Right atrium auricular region (tissue), 2 donors: ENCODE measurements around a stretch of chr17.

DNA sequence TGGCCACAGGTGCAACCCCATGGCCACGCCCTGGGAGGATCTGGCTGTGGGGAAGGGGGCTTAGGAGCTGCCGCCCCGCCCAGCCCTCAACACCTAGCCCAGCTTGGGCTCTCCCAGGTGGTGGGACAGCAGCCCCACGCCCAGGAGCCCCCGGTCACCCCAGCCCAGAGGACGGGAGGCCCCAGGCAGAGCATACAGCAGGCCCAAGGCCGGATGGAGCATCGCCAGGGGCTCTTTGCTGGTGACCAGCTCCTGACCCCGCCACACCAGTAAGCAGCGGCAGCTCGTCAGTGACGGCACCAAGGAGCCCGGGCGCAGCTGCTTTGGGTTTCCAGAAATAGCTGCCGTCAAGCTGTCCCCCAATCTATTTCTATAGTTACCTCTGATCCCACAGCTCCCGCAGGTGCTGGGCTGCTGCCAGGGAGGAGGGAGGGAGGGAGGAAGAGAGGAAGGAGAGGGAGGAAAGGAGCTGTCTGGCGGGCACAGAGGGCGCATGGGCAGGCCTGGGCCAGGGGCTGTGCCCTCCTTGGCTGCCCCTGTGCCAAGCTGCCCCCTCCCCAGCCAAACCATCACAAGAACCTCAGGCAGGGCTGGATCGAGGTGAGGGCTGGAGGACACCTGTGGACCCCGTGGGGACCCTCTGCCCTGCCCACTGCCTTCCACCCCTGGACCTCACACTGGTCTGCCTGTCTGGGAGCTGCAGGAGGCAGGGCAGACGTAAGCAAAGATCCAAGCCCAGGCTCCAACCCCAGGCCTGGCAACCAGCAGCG is 10.8 kb upstream of the RASD1 start:
- PRO-cap = no peak
- RAMPAGE, long total RNA, 2 experiments = start-site peak on the minus strand in 2 of 2 experiments, centred at positions 402 to 406 of the sequence, 36 to 56 reads per replicate

- PRO-cap = no peak
- RAMPAGE, long total RNA, 2 experiments = no peak in any of the 2 experiments
Observed at GRCh38 chr17:17527292-17528129, 31.3 kb upstream of the RASD1 start.

- PRO-cap = bidirectional peak, plus-strand start at chr17:17536197, minus-strand start at chr17:17536007
- RAMPAGE, long total RNA, 2 experiments = no peak in any of the 2 experiments
Observed at GRCh38 chr17:17535926-17536457, 39.8 kb upstream of the RASD1 start.

- PRO-cap = no peak
- RAMPAGE, long total RNA, 2 experiments = no peak in any of the 2 experiments
Observed at GRCh38 chr17:17568670-17569130, 22.8 kb downstream of the PEMT start.

DNA sequence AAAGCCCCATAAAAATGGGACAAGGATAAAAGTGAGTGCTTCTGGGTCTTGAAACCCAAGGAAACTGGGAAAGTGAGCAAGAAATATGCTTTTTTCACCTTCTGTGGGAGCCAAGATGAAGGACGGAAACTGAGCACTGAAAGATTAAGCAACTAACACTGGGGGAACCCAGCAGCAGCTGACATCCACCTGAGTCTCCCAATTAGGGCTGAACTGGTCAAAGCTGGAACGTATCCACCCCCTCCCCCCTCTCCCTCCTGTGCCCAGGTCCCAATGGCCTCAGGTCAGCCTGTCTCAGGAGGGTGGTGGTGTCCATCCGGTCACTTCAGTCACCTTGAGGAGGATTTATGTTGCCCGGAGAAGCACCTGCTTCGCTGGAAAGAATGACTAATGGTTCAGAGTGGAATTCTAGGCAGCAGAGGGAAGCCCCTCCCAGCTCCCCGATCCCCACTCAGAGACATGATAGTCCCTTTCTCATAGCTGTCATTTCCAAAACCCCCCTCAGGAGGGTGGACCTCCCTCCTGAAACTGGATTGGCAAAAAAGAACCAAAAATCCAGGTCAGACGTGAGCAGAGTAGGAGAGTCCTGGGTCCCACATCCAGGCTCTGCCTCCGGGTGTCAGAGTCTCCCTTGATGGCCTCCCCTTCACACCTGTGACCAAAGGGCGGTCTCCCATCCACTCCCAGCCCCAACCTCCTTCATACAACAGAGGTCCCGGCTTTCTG is 9.9 kb downstream of the PEMT start:
- PRO-cap = no peak
- RAMPAGE, long total RNA, 2 experiments = no peak in any of the 2 experiments

DNA sequence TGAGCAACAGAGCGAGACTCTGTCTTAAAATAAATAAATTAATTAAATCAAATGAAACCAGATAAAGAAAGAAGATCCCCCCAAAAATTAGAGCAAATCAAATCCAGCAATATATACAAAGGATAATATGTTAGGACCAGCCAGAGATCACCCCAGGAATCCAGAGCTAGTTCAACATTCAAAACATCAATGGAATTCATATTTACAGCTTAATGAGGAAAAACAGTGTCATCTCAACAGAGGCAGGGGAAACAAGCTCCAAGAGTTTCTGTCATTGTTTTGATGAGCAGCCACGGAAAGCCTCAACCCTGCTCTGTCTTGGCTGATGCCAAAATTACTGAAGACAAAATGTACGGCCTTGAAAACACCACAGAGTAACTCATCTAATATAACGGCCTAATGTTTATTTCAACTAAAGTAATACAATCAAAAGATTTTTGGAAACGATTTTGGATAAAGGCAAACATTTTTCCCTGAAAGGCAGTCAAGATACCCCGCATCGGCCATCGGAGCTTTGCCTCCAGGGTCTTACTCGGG is 3.6 kb downstream of the PEMT start:
- PRO-cap = no peak
- RAMPAGE, long total RNA, 2 experiments = no peak in any of the 2 experiments

DNA sequence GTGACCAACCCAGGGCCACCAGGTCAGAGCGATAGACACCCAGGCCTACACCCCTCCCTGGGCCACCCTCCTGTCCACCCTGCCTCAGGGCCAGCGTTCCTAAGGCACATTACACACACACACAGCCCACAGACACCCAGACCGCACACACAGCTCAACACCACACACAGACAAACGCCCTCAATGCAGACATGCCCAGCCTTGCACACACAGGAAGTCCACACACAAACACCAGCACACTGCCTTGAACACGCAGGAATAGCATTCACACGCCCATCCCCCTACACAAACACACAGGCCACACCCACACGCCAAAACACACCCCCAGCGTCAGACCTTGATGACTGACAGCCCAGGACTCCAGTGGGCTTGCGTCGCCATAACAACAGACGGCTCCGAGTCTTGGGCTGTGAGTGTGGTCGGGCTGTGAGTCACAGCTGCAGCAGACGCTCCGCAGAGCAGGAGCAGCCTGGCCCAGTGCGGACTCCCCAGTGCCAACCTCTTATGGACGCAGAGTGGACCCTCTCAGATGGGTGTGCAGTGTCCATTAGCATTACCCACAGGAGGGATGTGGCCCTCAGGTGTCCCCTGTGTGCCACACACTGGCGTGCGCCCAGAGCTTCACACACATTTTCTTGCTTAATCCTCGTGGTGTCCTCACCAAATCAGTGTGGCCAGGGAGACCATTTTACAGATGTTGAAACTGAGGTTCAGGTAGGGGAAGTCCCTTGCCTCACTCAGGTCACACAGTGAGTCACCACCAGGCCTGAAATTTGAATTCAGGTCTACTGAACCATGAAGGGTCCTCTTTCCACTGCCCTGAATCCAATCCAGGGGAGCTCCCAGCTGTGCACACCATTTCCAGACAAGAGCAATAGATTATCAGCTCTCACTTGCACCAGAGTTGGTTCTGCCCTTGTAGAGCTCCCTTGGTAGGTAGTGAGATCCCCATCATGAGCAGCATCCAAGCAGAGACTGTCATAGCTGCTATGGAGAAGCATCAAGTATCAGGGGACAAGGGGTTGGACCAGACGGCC is 17.8 kb upstream of the RAI1 start:
- PRO-cap = unidirectional peak, plus-strand start at position 434 of the sequence
- RAMPAGE, long total RNA, 2 experiments = no peak in any of the 2 experiments

GRCh38 chr17:17683312-17683825 is 2.1 kb downstream of the RAI1 start:
- PRO-cap = no peak
- RAMPAGE, long total RNA, 2 experiments = no peak in any of the 2 experiments

DNA sequence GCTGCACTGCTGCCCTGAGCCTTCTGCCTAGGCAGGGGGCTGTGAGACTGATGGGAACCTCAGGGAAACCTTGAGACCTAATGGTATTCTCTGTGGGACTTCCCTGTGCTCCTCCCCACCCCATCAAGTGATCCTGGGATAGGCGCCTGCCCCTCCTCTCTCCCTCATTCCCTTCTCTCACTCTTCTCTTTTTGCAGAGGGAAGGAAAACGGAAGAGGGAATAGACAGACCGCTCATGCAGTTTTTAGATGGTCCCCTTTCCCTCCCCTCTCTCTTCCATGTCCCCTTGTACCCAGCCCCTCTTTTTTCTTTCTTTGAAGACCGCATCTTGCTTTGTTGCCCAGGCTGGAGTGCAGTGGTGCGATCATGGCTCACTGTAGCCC is 20.0 kb downstream of the RAI1 start:
- PRO-cap = no peak
- RAMPAGE, long total RNA, 2 experiments = no peak in any of the 2 experiments

GRCh38 chr17:17711661-17712346 is 30.5 kb downstream of the RAI1 start:
- PRO-cap = no peak
- RAMPAGE, long total RNA, 2 experiments = no peak in any of the 2 experiments

DNA sequence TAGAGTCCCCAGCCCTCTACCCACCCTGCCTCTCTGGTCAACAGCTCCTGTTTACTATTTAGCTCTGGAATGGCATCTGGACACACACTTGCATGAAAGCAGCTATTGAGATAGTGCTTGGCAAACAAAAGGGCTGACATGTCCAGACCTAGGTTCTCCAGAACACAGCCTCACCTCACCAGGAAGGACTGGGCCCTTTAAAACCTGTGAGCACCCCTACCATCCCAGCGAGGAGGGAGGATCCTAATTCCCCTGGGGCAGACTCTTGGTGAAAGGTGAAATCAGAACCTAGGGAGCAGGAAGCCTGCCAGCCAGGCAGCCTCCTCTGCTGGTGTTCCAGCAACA is 38.8 kb downstream of the RAI1 start:
- PRO-cap = no peak
- RAMPAGE, long total RNA, 2 experiments = no peak in any of the 2 experiments

- PRO-cap = no peak
- RAMPAGE, long total RNA, 2 experiments = no peak in any of the 2 experiments
Observed at GRCh38 chr17:17737936-17738771, 56.9 kb downstream of the RAI1 start.

DNA sequence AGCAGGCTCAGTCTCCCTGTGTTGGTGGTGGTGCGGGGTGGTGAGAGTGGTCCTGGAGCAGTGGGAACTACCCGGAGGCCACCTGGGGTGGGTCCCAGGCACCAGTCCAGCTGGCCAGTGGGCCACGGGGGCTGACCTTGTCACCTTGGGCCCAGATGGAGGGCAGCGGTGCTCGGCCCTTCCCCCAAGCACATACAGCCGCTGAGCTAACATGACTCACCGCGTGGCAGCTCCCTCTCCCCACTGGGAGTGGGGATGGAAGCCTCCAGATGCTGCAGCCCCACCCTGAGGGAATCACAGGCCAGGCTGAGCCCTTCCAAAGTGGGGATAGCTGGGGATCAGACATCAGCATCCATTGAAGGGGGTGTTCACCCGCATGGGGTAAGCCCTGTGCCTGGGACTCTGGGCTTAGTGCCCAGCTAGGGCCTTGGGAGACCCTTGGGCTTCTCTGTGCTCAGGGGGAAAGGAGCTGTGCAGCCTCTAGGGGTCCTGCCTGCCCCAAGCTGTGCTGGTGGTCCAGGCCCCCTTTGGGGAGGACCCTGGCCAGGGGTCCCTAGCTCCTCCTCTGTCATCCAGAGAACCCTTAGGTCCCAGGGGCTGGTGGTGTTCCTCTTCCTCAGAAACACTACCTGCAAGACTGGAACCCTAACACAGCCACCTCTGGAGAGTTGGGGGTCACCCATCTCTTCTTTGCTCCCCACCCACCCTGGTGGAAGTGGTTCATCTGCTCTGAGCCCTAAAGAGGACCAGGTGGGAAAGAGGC is 58.7 kb downstream of the RAI1 start:
- PRO-cap = no peak
- RAMPAGE, long total RNA, 2 experiments = no peak in any of the 2 experiments

DNA sequence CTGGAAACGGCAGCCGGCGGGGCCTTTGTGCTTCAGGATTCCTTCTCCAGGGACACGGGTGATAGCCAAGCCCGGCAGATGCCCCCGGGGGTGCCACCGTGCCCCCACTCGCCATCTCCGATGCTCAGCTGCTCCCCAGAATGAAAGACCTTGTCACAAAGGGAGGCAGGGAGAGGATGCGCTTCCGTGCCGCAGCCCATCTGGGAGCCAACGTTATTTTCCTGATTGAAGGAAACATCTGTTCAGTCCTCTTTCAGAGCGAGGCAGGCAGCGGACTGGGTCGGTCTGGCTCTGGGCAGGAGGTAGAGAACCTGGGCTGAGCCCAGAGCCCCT is 64.8 kb downstream of the RAI1 start:
- PRO-cap = no peak
- RAMPAGE, long total RNA, 2 experiments = no peak in any of the 2 experiments

GRCh38 chr17:17784066-17785109 is 52.4 kb downstream of the SREBF1 start:
- PRO-cap = unidirectional peak, minus-strand start at chr17:17784268
- RAMPAGE, long total RNA, 2 experiments = no peak in any of the 2 experiments

GRCh38 chr17:17792482-17793652 is 43.9 kb downstream of the SREBF1 start:
- PRO-cap = no peak
- RAMPAGE, long total RNA, 2 experiments = no peak in any of the 2 experiments

DNA sequence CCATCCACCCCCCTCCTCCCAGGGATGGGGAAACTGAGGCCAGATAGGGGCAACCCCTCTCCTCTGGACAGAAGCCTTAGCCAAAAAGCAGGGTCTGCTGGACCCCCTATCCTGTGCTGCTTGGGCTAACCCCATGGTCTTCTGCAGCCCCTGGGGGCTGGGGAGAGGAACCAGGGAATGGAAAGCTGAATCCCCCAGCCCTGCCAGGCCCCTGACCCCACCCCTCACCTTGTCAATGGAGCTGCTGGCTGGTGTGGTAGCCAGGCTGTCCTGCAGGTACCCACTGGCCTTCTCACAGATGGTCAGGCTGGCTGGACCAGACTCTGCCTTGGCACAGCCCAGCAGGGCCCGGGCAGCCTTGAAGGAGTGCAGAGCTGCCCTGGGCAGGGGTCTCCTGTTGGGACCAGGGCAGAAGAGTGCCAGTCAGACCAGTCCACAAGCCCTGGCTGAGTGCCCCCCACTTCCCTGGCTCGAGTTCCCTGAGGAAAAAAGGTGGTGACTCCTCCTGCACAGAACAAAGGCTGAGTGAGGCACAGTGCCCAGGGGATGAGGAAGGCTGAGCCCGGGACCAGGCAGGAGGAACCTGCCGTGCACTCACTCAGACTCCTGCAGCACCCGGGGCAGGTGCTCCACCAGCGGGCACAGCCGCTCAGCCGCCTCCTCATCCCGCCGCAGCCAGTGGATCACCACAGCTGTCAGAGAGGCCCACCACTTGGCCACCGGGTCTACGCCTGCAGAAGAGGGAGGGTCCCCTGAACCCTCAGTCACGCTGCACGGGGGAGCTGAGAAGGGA is 22.6 kb downstream of the SREBF1 start:
- PRO-cap = no peak
- RAMPAGE, long total RNA, 2 experiments = no peak in any of the 2 experiments

GRCh38 chr17:17839769-17840236 is 3.0 kb upstream of the SREBF1 start:
- PRO-cap = bidirectional peak, plus-strand start at chr17:17840282, minus-strand start at chr17:17840145
- RAMPAGE, long total RNA, 2 experiments = no peak in any of the 2 experiments

GRCh38 chr17:17841685-17842264 is 5.0 kb upstream of the SREBF1 start:
- PRO-cap = no peak
- RAMPAGE, long total RNA, 2 experiments = no peak in any of the 2 experiments

- PRO-cap = no peak
- RAMPAGE, long total RNA, 2 experiments = no peak in any of the 2 experiments
Observed at GRCh38 chr17:18026133-18026849, 12.7 kb downstream of the ATPAF2 start.